AG04450 (cell line): ENCODE measurements around a stretch of chr7.

- CAGE, long polyA plus RNA, result no peak
- RRBS, result no CpG with 5 or more reads among the region's 6 CpGs
Measured at GRCh38 chr7:27602635-27603124, 60.0 kb downstream of the HIBADH start.

GRCh38 chr7:27739092-27739922 is 655 bp upstream of the TAX1BP1 start:
- CAGE, long polyA plus RNA, result no peak
- RRBS, result no CpG with 5 or more reads among the region's 17 CpGs

GRCh38 chr7:27940076-27940827 is 200.3 kb downstream of the TAX1BP1 start:
- CAGE, long polyA plus RNA, result no peak
- RRBS, result 93% methylated on average over 3 of the region's 17 CpGs

- CAGE, long polyA plus RNA, result no peak
- RRBS, result no CpG with 5 or more reads among the region's 8 CpGs
Measured at GRCh38 chr7:28065312-28065829, 115.2 kb downstream of the JAZF1 start.

- CAGE, long polyA plus RNA, result no peak
- RRBS, result no CpG with 5 or more reads among the region's 6 CpGs
Measured at GRCh38 chr7:28149732-28150413, 30.7 kb downstream of the JAZF1 start.

DNA sequence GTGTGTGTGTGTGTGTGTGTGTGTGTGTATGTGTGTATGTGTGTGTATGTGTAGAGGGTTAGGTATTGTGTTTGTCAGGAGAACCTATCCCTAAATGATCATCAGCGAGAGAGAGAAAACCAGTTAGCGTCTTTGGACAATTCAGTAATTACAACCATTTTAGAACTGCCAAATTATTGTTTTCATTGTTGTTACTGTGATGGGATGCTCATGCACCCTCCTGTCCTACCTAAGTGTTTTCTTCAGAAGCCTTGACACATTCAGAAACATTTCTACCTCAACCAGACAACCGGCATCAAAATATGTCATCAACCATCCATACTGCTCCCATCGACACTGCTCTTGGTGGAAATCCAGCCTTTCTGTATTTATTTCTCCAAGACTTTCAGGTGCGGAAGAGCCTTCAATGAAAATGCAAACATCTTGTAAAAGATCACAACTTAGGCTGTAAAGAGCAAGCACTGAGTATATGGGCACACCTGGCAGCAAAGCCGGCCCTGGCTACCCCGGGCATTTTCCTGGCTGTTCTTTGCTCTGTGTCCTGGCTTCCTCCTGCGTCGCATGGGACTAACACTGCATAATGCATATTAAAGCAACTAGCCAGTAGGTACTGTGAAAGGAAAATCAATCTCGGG is 10.1 kb downstream of the JAZF1 start:
- CAGE, long polyA plus RNA, result no peak
- RRBS, result no CpG with 5 or more reads among the region's 10 CpGs

- CAGE, long polyA plus RNA, result no peak
- RRBS, result no CpG with 5 or more reads among the region's 2 CpGs
Measured at GRCh38 chr7:28266386-28266976, 85.9 kb upstream of the JAZF1 start.

- CAGE, long polyA plus RNA, result no peak
- RRBS, result no CpG with 5 or more reads among the region's 13 CpGs
Measured at GRCh38 chr7:28490709-28491407, 78.5 kb downstream of the CREB5 start.

GRCh38 chr7:28984554-28984847 is 26.4 kb upstream of the TRIL start:
- CAGE, long polyA plus RNA, result no peak
- RRBS, result no CpG with 5 or more reads among the region's 1 CpG

DNA sequence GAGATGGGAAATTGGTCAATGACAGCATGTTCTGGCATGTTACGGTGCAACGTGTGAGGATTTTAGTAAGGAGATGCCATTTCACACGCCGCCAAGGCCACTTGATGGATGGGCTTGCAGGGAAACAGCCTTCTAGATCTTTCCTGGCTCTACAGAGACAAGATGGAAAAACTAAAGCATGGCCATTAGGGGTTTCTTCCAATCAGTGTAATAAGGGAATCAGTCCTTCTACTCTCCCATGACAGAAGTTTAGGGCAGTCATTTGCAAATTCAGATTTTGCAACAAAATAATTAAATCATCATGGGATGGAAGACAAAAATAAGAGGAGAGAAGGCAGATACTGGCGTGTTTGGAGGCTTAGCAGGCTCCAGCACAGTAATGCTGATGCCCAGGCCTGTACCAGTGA is 30.9 kb upstream of the TRIL start:
- CAGE, long polyA plus RNA, result no peak
- RRBS, result no CpG with 5 or more reads among the region's 5 CpGs

DNA sequence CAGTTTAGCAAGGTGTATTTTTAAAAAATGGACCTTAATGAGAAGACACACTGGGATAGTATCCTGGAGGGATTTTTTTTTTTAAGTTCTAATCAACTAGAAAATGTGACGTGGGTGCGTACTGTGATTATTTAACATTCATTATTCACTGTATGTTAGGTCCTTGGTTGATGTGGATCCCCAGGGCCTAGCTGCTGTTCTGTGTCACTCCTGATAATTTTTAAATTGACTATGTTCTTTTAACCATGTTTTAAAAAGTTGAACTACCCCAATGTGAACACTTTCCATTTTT is 1.4 kb upstream of the CHN2 start:
- CAGE, long polyA plus RNA, result no peak
- RRBS, result no CpG with 5 or more reads among the region's 2 CpGs

DNA sequence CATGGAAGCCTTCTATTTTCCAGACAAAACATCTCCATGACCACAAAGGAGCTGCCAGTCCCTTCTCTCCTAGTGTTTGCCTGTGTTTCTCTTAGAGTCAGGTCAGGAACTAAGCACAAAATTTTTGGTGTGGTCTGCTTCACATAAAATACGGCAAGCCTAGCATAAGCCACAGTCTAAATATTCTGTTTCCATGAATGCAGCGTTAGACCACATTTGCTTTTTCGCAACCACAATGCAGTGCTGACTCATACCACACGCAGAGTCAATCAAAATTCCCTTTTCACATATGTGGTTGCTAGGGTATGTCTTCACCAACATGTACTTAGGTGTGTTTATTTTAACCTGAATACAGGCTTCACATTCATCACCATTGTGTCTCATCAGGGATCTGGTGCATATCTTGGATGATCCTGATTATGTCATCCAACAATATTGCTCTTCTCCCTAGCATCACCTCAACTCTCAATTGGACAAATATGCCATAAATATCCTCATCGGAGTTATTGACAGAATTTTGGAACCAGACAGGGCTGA is 90.8 kb downstream of the CHN2 start:
- CAGE, long polyA plus RNA, result no peak
- RRBS, result no CpG with 5 or more reads among the region's 5 CpGs

GRCh38 chr7:29289129-29289915 is 94.7 kb downstream of the CHN2 start:
- CAGE, long polyA plus RNA, result no peak
- RRBS, result no CpG with 5 or more reads among the region's 15 CpGs

DNA sequence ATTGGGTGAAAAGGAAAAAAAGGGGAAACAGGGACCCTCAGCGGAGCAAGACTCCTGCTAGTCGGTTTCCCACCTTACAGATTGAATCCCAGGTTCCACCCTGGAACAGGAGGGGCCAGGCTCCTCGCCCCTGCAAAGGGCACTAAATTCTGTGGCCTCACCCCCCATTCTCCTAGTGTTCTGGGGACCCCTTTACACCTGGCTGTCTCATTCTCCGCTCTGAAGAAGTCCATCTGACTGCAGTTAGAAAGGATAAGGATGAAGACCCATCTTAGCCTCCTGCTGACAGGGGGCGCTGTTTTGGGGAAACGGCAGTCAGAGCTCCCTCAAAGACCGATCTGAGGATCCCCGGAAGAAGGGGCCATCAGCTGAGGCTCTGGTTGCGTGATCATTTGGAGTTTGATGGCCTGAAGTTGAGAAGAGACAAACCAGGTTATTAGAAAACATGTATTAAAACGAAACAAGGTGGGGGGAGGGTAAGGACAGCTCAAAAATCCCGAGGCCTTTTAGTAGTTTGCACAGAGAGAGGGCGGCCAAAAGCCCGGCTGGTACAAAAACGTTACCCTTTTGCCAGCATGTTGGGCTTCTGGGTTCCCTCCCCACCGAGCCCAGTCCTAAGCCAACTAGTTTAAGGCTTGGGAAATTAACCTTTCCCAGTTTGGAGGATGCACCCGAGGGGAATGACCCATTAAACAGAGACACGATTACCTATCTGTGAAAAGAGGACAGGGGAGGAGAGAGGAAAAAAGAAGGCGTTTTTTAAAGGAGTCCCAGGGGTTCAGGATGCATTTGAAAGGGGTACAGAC is 102.7 kb downstream of the CHN2 start:
- CAGE, long polyA plus RNA, result no peak
- RRBS, result no CpG with 5 or more reads among the region's 18 CpGs

- CAGE, long polyA plus RNA, result no peak
- RRBS, result no CpG with 5 or more reads among the region's 11 CpGs
Measured at GRCh38 chr7:29319669-29320522, 125.3 kb downstream of the CHN2 start.

GRCh38 chr7:29463579-29464344 is 99.9 kb upstream of the PRR15 start:
- CAGE, long polyA plus RNA, result no peak
- RRBS, result no CpG with 5 or more reads among the region's 4 CpGs

DNA sequence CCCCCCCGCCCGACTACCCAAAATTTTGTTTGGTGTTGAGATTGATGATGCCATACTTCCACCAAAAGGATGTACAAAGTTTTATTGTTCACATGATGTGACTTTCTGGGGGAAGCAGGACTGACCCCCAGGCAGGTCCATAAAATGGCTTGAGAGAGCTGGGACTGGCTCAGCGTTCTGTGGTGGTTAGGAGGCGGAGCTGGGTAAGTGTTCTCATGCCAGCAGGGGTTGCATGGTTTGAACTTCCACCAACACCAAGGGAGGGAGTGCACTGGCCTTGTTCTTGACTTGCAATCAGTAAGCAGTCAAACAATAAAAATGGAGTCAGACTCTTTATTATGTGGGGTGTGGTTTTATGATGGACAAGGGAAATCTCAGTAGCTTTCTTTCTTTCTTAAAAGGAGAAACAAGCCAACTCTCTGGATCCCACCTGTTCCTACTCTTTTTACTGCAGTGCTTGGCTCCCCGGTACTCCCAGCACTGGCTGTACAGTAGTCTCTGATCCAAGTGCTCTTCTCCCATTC is 95.4 kb upstream of the PRR15 start:
- CAGE, long polyA plus RNA, result no peak
- RRBS, result no CpG with 5 or more reads among the region's 5 CpGs

- CAGE, long polyA plus RNA, result no peak
- RRBS, result no CpG with 5 or more reads among the region's 16 CpGs
Measured at GRCh38 chr7:29471409-29472405, 91.9 kb upstream of the PRR15 start.

DNA sequence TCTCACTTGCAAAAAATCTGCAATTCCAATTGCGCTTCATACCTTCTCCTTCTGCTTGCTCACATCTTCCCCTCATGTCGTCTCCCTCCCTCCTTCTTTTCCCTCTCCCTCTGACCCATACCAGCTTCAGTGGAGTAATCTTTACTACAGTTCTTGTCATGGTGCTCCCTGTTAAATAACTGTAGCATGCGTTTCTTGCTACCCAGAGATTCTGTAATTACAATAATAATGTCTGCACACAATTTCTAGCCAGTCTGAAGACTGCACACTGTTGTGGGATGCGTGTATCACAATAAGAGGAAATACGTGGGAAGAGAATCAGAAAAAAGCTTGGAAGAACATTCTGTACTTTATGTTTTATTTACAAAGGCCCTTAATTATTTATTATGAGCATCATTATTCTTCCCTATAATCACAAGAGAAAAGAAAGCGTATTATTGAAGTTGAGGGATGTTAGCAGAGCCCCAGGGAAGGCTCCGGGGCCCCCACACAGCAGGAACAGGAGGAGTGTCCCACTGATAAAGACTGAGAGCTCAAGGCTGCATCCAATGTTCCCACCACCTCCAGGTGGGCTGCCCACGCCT is 36.2 kb upstream of the WIPF3 start:
- CAGE, long polyA plus RNA, result no peak
- RRBS, result no CpG with 5 or more reads among the region's 8 CpGs

GRCh38 chr7:29852976-29853877 is 46.9 kb downstream of the WIPF3 start:
- CAGE, long polyA plus RNA, result no peak
- RRBS, result no CpG with 5 or more reads among the region's 4 CpGs